Lung (tissue), 4 donors: ENCODE measurements around a stretch of chr15.

DNA sequence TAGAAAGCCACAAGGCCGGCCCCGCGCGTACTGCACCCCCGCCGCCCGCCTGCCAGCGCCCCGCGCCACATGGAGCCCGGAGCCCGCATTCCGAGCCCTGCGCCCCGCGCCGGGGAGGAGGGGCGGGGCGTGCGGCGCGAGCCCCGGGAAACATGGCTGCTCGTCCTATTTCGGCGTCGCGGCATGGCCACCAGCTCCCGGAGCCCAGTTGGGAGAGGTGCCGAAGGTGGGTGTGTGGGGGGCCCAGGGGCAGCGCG lies 2.7 kb downstream of the ANP32A start:
- PRO-cap: bidirectional peak, plus-strand start at position 166 of the sequence, minus-strand start at position 71 of the sequence
- RAMPAGE, long total RNA: no peak
- RRBS: 1% methylated on average over 21 of the region's 32 CpGs

- PRO-cap: no peak
- RAMPAGE, long total RNA: no peak
- RRBS: no CpG with 5 or more reads among the region's 4 CpGs
Measured at GRCh38 chr15:69082549-69083173, 68.2 kb downstream of the NOX5 start.

- PRO-cap: no peak
- RAMPAGE, long total RNA: no peak
- RRBS: no CpG with 5 or more reads among the region's 3 CpGs
Measured at GRCh38 chr15:69126032-69126468, 34.4 kb upstream of the GLCE start.

- PRO-cap: no peak
- RAMPAGE, long total RNA: no peak
- RRBS: no CpG with 5 or more reads among the region's 2 CpGs
Measured at GRCh38 chr15:69149758-69150307, 10.6 kb upstream of the GLCE start.

- PRO-cap: no peak
- RAMPAGE, long total RNA: no peak
- RRBS: no CpG with 5 or more reads among the region's 7 CpGs
Measured at GRCh38 chr15:69454397-69455577, 2.2 kb downstream of the RPLP1 start.

GRCh38 chr15:69536901-69537434 lies 84.3 kb downstream of the RPLP1 start:
- PRO-cap: no peak
- RAMPAGE, long total RNA: no peak
- RRBS: no CpG with 5 or more reads among the region's 3 CpGs

DNA sequence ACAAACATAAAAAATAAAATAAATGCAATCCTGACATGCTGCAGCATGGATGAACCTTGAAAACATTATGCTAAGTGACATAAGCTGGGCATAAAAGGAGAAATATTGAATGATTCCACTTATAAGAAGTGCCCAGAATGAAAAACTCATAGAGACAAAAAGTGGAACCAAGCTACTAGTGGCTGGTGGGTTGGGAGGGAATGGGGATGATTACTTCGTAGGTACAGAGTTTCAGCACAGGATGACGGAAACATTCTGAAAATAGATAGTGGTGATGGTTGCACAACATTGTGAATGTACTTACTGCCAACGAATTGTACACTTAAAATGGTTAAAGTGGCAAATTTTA lies 93.5 kb downstream of the RPLP1 start:
- PRO-cap: no peak
- RAMPAGE, long total RNA: no peak
- RRBS: no CpG with 5 or more reads among the region's 3 CpGs

DNA sequence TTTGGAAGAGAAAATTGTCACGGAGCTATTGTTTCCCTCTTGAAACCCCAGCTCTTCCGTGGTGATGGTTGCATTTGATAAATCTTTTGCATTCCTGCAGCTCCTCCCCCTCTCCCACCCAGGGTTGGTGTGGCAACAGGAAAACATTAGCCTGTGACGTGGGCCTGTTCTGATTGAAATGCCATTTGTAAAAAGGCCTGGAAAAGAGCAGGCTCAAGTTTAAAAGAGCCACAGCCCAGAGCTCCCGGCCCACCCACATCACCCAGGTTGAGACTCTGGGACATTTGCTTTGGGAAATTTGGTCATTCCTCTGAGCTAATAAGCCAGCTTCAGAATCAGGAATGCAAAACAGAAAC lies 282.5 kb downstream of the RPLP1 start:
- PRO-cap: no peak
- RAMPAGE, long total RNA: no peak
- RRBS: no CpG with 5 or more reads among the region's 4 CpGs

DNA sequence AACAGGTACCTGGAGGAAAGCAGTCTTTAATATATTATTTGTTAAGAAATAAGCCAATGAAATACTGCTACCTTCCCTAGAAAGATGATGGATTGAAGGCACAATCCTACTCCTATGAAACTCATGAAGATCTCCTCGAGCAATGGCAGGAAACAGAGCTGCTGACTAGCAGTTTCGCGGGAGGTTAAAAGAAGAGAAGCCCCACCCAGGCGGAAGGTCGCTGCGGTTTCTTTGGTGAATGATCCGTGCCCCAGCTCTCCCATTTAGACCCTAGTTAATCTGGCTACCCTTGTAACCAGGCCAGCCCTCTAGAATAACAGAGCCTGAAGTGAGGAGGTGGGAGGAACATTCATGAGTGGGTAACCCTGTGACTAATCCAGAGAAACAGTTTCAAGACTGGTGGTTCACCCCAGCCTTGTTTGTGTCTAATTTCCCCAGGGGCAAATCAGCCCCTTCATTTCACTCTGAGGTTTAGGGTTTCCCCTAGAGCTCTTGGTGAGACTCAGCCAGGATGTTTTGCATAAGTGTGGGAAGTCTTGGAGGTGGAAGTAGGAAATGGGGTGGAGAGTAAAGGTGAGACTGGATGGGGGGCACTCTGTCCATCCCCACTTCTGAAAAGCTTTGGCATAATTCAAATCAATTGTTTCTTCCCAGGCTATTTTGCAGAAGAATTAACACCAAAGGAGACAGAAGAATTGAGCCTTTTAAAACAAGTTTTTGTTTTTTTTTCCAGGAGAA lies 303.0 kb downstream of the RPLP1 start:
- PRO-cap: no peak
- RAMPAGE, long total RNA: no peak
- RRBS: no CpG with 5 or more reads among the region's 7 CpGs

- PRO-cap: no peak
- RAMPAGE, long total RNA: no peak
- RRBS: no CpG with 5 or more reads among the region's 12 CpGs
Measured at GRCh38 chr15:70014824-70015545, 82.7 kb downstream of the TLE3 start.

DNA sequence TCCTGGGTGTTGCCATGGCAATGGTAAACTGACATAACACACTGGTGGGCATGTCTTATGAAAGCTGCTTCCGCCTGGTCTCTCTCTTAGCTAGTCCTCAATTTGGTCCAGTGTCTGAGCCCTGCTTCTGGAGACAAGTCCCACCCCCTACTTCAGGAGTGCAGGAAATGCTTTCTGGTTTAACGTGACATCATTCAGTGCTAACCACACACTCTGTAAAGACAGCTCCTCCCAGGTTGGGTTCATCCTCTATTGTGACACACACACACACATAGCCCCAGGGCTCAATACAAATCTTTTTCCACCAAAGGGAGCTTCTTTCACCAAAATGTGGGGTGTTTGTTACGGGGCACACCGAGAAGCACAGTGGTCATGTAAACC lies 74.5 kb downstream of the TLE3 start:
- PRO-cap: no peak
- RAMPAGE, long total RNA: no peak
- RRBS: no CpG with 5 or more reads among the region's 4 CpGs

- PRO-cap: no peak
- RAMPAGE, long total RNA: no peak
- RRBS: no CpG with 5 or more reads among the region's 12 CpGs
Measured at GRCh38 chr15:70023606-70024280, 74.0 kb downstream of the TLE3 start.

DNA sequence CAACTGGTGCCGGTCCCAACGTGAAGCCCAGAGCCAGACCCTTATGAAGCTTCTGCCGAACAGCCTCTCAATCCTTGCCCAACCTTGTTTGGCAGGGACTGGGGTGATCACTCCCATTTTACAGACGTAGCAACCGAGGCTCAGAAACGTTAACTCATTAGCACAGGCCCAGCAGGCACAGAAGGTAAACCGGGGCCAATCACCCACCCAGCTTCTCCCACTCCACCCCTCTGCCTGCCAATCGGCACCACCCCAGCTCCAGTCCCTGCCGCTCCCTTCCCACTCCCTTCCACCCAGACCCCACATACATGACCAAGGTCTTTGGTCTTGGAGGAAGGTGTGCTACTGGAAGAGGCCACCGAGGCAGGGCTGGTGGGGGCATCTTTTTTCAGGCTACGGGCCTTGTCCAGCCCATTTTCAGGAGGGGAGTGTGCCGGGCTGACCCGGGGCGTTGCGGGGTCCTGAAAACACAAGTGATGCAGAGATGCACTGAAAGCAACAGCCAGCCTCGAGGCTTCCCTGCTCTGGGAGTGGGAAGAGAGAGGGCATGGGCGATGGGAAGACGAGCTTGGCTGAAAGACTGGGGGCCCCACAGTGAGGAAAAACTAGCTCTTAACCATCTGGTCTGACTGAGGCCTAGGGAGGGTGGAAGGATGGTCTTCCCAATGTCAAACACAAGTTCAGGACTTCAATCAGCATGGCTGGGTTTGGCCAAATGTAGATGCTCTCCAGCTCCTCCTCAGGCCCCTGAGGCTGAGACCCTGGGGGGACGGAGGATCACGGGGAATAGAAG lies 39.2 kb downstream of the TLE3 start:
- PRO-cap: no peak
- RAMPAGE, long total RNA: no peak
- RRBS: no CpG with 5 or more reads among the region's 20 CpGs

GRCh38 chr15:70264494-70264786 lies 166.7 kb upstream of the TLE3 start:
- PRO-cap: no peak
- RAMPAGE, long total RNA: no peak
- RRBS: no CpG with 5 or more reads among the region's 7 CpGs

GRCh38 chr15:70266406-70266649 lies 168.6 kb upstream of the TLE3 start:
- PRO-cap: no peak
- RAMPAGE, long total RNA: no peak
- RRBS: no CpG with 5 or more reads among the region's 11 CpGs

GRCh38 chr15:70495166-70495490 lies 268.2 kb downstream of the UACA start:
- PRO-cap: no peak
- RAMPAGE, long total RNA: no peak
- RRBS: no CpG with 5 or more reads among the region's 4 CpGs

DNA sequence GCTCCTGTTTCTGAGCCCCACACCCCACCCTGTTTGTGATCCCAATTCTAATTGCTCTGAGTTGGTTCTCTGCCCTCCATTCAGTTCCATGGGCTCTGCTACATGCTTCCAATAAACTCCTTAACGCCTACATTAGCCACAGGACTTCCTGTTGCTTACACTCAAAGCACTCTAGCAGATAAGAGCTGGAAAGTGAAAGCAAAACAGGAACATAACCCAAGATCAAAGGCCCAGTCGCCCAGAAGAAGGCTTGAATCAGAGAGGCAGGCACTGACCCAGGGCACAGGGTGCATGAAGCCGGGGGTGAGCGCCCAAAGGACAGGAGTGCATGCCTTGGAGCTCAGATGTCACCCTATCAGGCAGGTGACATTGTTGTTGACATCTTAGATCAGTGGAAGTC lies 235.1 kb downstream of the UACA start:
- PRO-cap: no peak
- RAMPAGE, long total RNA: no peak
- RRBS: no CpG with 5 or more reads among the region's 4 CpGs

DNA sequence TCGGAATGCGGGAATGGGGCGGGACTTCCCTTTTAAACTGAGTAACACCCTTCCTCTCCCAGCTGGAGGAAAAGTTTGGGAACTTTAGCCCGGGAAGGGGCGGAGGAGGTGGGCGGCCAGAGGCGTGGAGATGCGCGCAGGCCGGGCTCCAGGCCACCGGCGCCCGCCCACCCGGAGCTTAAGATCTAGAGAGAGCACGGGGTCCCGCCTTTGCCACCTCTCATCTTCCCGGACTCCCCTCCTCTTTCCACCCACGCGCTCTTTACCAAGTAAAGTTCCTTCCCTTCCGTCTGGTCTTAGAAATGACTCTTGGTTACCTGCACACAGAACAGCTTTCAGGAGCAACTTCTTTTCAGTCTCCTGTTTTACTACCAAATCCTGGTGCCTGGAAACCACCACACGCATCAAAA lies 281 bp upstream of the UACA start:
- PRO-cap: bidirectional peak, plus-strand start at position 102 of the sequence, minus-strand start outside the sequence; unidirectional peak, plus-strand start at position 299 of the sequence
- RAMPAGE, long total RNA: no peak
- RRBS: 3% methylated on average over 11 of the region's 21 CpGs

DNA sequence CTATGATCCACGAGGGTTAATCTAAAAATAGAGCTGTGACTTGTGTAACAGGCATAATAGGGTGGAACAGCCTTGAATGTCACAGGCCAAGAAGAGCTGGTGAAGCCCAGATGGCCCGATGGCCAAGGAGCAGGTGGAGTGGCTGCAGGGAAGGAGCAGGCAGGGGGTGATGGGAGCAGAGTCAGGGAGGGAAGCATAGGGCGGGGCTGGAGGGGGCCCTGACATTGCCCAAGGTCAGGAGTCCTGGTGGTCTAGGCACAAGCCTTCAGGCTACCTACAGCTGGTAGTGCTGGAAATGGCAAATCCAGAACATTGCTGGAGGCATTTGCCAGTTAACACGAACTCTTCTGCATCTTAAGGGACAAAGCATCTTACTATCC lies 24.1 kb downstream of the LARP6 start:
- PRO-cap: no peak
- RAMPAGE, long total RNA: no peak
- RRBS: no CpG with 5 or more reads among the region's 4 CpGs

- PRO-cap: no peak
- RAMPAGE, long total RNA: no peak
- RRBS: no CpG with 5 or more reads among the region's 9 CpGs
Measured at GRCh38 chr15:71093216-71093991, 21.9 kb upstream of the THSD4 start.